Measurements from ENCODE around the genes ALPG, ECEL1 and EFHD1.

DNA sequence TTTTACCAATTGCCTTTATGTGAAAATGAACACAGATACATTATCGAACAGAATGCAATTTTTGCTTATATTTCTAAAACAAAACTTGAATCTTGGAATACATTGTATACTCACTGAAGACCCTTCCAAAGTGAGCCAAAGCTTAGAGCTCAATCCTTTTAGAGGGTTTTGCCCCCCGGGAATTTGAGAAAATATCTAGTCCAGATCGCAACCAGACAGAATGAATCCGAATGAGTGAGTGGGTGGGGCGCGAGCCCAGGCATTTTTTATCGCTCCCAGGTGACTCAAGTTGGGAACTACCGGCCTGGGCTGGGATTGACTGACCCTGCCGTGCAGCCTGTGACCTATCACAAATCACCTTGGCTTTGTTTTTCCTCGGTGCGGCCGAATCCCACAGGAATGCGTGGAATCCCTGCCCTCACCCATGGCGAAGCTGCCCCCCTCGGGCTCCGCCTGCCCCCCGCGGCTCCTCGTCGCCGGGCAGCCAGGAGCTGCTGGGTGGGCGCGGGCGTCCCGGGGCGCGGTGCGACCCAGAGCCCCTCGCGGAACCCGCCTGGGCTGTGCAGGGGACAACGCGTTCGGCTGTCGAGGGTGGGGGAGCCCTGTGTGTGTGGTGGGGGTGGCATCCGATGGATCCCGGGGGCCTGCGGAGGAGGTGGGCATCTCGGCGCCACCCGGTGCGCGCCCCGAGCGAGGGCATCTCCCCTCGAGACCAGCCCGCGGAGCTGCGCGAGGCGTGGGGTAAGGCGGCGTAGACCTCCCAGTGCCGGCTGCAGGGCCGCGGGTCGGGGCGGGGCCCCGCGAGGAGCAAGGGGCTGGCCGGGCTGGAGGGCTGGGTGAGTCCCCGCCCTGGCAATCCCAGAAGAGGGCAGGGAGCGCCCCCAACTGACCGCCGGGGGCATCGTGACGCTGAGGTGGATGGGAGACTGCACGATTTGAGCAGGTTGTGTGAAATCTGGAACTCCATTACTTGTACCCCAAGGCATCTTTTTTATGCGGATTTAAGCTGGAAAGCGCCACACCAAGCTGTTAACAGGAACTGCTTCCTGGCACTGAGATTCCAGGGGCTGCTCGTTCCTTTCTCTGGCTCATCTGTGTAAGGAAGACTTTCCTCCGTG lies 16.5 kb downstream of the B3GNT7 start:
- RAMPAGE, long total RNA = no peak
- RRBS = 2% methylated on average over 30 of the region's 72 CpGs

GRCh38 chr2:231513714-231514447 lies 16.4 kb downstream of the NMUR1 start:
- RAMPAGE, long total RNA = start-site peak on the minus strand at chr2:231514330-231514368, 24 and 23 reads in 2 replicates
- RRBS = no CpG with 5 or more reads among the region's 35 CpGs

DNA sequence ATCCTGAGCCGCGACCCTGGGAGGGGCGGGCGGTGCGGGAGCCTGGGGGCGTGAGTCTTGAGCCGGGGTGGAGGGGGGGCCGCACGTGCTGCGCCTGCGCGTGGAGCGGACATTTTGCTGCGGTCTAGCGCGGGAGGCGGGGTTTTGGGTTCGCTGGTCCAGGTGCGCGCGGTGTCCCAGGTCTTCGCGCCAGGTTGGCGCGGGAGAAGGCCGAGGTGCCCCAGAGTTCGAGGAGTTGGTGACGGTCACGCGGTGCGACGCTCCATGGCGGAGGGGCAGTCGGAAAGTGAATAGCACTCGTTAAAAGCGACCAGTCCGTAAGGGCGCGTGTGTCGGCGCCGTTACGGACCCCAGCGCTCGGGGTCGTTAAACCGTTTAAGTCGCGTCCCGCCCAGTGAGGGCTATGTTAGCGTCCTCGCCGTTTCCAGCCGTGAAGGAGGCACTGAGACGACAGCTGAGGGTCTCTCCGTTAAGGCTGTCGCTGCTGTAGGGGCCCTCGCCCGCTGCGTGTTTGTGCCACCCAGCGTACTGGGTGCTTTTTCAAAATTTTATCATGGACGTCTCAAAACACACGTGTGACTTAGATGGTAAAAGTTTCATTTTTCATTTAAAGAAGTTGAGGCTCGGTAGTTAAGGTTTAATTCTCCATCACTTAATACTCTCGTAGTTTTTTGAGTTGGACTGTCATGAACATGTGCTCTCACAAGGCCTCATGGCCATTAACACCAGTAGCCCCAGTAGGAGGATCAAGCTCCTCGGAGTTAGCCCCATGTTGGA lies 15.6 kb downstream of the NMUR1 start:
- RAMPAGE, long total RNA = no peak
- RRBS = no CpG with 5 or more reads among the region's 66 CpGs

GRCh38 chr2:231706171-231707092 lies 1.9 kb upstream of the PTMA start:
- RAMPAGE, long total RNA = no peak
- RRBS = 2% methylated on average over 9 of the region's 67 CpGs

- RAMPAGE, long total RNA = no peak
- RRBS = 5% methylated on average over 11 of the region's 56 CpGs
Measured at GRCh38 chr2:231707216-231707947, 943 bp upstream of the PTMA start.

DNA sequence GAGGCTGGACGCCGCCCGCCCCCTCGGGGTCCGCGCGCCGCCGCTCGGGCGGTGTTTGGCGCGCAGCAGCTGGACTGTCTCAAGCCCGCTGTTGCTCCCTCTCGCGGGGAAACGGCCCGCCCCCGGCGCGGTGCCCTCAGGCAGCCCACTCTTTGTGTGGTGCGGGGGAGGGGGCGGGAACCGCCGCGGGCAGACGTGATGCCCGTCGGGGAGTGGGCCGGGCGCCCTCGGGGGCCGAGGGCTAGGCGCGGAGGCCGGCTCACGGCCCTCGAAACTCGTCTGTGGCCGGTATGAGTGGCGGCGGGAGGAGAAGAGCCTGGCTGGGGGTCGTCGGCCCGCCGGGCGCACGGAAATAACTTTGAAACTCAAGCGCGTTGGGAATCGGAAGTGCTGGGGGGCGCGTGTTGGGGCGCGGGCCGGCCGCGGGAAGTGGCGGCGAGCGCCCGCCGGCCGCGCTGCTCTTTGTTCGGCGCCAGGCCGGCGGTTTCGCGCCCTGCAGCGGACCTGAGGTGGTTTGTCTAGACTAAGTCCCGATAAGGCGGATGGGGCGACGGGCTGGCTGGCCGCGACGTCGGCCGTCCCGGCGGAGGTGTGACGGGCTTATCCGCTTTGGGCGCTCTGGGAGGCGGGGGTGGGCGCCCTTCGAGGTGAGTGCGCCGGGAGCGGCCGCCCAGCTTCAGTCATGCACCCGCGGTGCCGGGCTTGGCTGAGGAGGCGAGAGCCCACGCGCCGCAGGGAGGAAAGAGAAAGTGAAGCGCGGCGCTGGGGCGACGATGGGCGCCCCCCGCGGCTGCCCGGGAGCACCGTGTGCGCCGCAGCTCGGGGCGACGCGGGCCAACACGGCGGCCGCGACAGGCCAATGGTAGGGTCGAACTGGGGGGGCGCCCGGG lies 674 bp downstream of the PTMA start:
- RAMPAGE, long total RNA = no peak
- RRBS = 1% methylated on average over 67 of the region's 123 CpGs

- RAMPAGE, long total RNA = no peak
- RRBS = under 1% methylated on average over 8 of the region's 18 CpGs
Measured at GRCh38 chr2:231710889-231711128, 2.5 kb downstream of the PTMA start.

DNA sequence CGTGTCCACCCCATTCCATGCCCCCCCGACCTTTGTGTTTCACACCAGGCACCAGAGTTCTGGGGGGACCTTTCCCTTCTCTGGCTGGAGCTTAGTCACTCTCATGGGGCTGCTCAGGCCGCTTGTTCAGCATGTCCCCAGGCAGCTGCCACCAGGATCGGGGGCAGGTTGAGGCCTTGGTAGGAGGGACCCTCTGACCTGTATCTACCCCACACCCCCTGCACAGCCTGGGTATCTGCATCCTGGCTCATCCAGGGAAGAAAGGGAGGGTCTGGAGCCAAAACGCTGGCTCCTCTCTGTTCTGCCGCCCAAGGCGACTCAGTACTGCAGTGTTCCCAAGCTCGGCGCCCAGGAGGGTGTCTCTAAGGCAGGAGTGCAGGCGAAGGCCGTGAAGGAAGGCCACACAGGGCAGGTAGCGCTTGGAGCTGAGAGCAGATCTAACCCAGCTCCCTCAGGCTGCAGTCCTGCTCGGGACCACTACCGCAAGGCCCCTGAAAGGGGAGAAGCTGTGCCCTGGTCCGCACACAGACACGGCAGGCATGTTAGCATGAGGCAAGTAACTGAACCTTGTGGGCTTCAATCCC lies 6.3 kb downstream of the PTMA start:
- RAMPAGE, long total RNA = no peak
- RRBS = no CpG with 5 or more reads among the region's 16 CpGs

DNA sequence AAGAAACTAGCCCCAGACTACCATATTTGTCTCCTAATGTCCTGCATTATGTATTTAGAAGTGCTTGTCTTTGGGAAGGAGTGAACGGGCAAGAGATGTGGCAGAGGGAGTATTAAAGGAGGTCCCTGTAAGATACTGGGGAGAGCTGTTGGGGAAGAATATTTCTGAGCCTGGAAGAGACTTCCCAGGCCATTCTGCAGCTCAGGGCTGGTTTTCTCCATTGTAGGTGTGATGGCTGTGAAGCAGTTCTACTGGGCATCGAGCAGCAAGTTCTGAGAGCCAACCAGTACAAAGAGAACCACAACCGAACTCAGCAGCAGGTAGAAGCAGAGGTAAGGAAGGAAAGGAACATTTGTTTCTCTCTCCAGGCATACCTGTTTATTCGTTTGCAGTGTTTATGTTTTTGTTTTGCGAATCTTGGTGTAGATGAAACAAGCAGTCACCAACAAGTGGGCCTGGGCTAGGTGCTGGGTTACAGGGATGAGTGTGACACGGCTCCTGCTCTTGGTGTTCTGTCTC lies 12.4 kb downstream of the COPS7B start:
- RAMPAGE, long total RNA = no peak
- RRBS = no CpG with 5 or more reads among the region's 6 CpGs

- RAMPAGE, long total RNA = no peak
- RRBS = no CpG with 5 or more reads among the region's 6 CpGs
Measured at GRCh38 chr2:232406553-232406999, at the start of gene ALPG. TSS of gene ALPG (plus strand) at chr2:232406844.

GRCh38 chr2:232487313-232488208 lies at the start of gene ECEL1:
TSS of gene ECEL1 (minus strand) at chr2:232487834.
- RAMPAGE, long total RNA = no peak
- RRBS = 2% methylated on average over 58 of the region's 114 CpGs

DNA sequence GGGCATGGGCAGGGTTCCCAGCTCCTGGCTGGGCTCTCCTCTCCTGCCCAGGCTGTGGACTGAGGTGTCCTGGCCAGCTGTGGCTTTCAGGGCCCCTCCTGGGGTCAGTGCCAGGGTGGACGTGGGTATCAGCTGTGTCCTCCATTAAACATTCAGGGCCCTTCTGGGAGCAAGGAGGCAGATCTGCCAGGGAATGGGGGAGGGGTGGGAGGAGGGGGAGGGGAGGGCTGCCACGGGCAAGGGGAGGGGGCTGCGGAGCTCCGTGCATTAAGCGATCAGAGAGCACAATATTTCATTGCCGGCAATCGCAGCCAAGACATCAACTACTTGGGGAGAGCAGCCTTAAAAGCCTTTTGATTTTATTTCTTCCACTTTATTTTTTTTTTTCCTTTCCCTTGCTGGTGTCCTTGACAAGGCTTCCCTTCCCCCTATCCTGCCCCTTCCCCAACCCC lies 14.5 kb upstream of the ECEL1 start:
- RAMPAGE, long total RNA = no peak
- RRBS = no CpG with 5 or more reads among the region's 7 CpGs

GRCh38 chr2:232633388-232634398 lies at the start of gene EFHD1:
TSS of gene EFHD1 (plus strand) at chr2:232633604.
- RAMPAGE, long total RNA = no peak
- RRBS = 2% methylated on average over 45 of the region's 110 CpGs

GRCh38 chr2:232790459-232791566 lies 14.4 kb upstream of the KCNJ13 start:
- RAMPAGE, long total RNA = no peak
- RRBS = no CpG with 5 or more reads among the region's 21 CpGs

GRCh38 chr2:232835635-232836043 lies 34.4 kb upstream of the SNORC start:
- RAMPAGE, long total RNA = no peak
- RRBS = no CpG with 5 or more reads among the region's 8 CpGs

DNA sequence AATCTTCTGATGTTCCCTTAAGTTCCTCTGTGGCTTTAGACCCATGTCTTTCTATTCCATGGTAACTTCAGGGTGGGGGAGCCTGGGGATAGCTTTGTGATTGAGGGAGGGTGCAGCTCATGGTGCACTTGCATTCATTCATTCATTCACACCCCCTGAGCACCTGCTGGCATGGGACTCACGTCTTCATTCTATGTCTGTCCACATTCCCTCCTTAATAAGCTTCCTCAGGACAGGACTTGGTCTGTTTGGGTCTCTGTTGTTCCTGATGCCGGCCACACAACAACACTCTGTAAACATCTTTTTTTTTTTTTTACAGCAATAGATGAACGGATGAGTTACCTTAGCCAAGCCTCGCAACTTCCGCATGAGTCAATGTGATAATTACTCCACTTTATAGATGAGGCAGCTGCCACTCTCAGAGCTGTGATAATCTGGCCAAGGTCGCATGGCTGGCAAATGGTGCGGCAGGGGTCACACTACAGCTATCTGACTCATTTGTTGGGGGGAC lies 33.4 kb downstream of the NGEF start:
- RAMPAGE, long total RNA = no peak
- RRBS = no CpG with 5 or more reads among the region's 7 CpGs

DNA sequence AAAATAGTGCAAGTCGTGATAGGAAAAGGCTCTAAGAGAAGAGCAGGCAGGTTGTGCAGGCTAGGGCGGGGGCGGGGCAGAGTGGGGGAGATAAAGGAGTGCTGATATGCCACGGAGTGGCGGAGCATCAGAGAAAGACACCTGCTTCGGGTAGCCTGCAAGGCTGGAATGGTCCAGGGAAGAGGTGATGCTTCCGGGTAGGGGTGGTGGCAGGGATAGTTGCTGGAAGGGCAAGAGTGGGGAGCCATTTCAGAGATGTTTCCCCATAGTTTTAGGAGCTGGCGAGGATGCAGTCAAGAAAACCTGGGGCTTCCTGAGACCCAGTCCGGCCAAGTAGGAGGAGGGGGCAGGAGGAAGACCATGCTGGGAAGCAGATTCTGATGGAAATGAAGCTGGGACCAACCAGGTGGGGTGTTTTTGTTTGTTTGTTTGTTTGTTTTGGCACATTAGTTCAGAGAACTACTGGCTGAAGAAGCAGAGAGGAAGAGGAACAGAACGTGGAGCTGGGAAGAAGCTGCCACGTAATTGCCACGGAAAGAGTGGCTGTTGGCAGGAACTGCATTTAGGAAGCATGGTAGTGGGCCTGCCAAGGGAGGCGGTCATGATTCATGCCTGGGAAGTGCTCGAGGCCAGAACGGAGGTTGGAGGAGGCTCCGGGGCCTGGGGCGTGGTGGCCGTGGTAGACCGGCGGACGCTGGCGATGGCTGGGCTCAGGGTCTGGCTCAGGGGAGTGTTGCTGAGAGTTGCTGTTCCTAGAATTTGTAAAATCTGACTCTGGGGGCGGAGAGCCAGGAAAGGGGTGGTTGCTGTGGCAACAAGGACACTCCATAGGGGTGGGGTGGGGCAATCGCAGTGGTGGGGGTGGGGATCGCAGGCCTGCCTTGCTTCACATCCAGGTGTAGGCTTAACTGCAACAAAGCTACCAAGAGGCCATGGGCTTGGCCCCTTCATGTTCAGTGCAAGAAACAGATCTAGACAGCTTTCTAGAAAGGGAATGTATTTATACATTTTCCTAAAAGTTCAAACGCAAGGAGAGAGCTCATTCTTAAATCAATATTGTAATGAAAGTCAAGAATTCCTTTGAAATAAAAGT lies 8.6 kb upstream of the INPP5D start:
- RAMPAGE, long total RNA = no peak
- RRBS = no CpG with 5 or more reads among the region's 26 CpGs

DNA sequence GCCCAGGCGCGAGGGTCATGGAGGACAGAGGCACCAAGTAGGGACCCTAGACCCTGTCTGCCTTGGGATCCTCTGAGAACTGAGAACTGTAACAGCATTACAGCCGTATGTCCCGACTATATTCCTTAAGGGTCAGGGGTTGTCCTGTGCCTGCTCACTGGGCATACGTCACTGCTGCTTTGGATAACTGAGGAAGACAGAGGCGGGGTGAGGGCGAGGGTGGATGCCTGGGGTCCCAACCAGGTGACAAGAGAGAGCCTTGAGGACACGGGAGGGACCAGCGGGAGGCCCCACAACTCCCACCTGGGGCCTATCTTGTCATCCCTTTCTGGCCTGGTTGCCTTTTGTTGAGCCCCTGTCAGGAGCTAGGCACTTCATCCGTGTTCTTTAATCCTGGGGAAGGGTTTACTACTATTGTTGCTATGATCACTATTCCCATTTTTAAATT lies 28.8 kb downstream of the INPP5D start:
- RAMPAGE, long total RNA = no peak
- RRBS = no CpG with 5 or more reads among the region's 10 CpGs

- RAMPAGE, long total RNA = no peak
- RRBS = no CpG with 5 or more reads among the region's 16 CpGs
Measured at GRCh38 chr2:233168860-233169475, 82.5 kb upstream of the ATG16L1 start.

GRCh38 chr2:233348833-233349631 lies 5.3 kb upstream of the DGKD start:
- RAMPAGE, long total RNA = no peak
- RRBS = no CpG with 5 or more reads among the region's 13 CpGs

All from kidney epithelial cell (primary cell).